Penis (tissue), 1 donor: Measurements from ENCODE around the genes SEC22B, SRGAP2C, FAM72C and PPIAL4D.

DNA sequence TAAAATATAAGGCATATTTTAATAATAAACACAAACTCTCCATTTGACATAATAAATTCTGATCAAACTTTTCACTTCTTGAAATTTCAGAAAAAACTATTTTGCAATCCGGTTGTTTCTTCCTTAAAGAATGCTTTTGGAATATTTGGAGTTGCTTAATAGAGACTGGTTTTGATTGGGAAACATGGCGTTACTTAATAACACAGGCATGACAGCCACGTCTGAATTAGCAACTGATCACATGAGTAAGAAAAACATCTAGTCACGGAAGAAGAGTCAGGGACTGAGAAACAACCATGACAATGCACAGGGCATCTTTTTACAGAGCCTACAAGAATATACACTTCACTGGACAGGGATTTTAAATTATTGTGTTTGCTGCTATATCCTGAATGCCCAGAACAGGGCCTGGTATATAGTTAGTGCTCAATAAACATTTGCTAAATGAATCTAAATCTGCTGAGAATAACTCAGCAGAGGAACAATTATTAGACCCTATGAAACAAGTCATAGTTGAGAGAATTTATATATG, 18.2 kb downstream of the SEC22B start:
- PRO-cap: no peak

GRCh38 chr1:120175744-120176831, at the start of gene SEC22B:
Gene SEC22B (minus strand): TSS chr1:120176520.
- PRO-cap: unidirectional peak, plus-strand start at chr1:120176181; bidirectional peak, plus-strand start at chr1:120176269, minus-strand start at chr1:120176274; bidirectional peak, plus-strand start at chr1:120176644, minus-strand start at chr1:120176520

- PRO-cap: no peak
These were observed 45.5 kb downstream of the NBPF8 start for GRCh38 chr1:120460233-120460805.

DNA sequence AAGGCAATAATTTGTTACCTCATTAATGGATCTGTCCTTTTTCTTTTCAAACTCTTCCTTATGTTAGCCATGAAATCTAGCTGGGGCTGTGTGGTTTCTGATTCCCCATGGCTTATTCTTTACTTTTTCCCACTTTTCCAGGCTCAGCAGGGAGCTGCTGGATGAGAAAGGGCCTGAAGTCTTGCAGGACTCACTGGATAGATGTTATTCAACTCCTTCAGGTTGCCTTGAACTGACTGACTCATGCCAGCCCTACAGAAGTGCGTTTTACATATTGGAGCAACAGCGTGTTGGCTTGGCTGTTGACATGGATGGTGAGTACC, 46.2 kb downstream of the NBPF8 start:
- PRO-cap: no peak

DNA sequence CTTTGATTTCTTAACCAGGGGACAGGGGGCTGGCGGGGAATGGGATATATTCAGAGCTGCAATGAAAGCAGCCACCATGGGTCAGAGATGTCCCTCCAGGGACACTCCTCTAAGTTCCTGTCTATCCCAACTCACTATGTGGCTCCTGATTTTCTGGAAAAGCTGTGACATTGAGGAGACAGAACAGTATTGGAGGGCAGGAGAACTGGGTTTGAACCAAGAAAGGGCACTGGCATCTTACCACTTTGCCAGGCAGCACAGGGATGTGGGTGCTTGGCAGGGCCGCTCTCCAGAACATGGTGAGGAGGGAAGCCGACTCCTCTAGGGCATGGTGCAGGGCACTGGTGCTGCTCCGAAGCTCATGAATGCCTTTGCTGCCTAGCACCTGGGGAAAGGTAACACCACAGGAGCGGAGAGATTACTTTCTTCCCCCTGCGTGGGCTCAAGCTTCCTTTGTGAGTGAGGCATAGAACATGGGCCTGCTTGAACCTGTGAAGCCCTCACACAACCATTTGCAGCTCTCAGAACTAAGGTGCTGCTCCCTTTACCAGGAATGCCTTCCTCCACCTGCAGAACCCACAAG, 78.2 kb downstream of the NBPF8 start:
- PRO-cap: no peak

DNA sequence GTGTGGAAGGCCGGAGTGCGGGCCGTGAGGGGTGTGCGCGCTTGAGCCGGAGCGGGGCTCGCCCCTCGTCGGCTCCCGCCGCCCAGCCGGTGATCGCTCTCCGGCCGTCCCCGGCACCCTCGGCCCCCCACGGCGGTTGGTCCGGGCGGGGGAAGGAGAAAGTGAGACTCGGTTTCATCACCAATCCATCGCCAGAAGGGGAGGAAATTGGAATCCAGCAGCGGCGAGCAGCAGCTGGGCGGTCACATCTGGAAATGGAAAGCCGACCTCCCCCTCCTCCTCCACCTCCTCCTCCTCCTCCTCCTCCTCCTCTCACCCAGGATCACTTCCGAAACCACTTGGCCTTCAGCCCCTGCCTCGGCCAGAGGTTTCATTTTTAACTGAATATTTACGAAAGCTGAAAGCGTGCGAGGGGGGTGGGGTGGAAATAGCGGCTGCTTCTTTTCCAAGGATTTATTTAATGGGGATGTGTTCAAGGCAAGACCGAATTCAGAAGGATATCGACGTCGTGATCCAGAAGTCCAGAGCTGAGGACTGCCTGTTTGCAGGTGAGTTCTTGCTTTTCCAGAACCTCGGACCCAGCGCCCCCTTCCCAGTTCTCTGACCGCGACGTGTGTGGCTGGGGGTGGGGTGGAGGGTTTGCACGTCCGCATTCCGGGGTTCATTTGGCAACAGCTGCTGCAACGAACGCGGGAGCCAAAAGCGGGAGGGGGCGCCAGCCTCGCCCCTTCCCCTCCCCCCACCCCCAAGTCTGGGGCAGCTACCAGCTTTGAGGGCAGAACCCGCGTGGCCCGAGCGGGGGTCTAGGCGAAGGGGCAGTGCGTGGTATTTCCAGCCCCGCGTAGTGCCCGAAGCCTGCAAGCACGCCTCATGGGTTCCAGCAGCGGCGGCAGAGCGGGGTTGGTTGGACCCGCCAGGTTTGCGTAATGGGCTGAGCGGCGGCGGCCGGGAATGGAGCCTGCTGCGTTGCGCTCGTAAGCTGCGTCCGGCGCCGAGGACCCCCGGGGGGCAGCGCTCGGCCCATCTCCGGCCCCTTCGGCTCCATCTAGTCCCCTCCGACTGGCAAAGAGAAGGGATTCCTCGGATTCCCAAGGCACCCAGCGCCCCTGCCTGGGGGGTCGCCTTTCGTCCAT, 23.7 kb downstream of the PPIAL4A start:
- PRO-cap: no peak

- PRO-cap: unidirectional peak, plus-strand start at chr1:121184991; unidirectional peak, plus-strand start at chr1:121185055
These were observed at the start of gene SRGAP2C for GRCh38 chr1:121184505-121185609. Gene SRGAP2C (plus strand): TSS chr1:121184975.

DNA sequence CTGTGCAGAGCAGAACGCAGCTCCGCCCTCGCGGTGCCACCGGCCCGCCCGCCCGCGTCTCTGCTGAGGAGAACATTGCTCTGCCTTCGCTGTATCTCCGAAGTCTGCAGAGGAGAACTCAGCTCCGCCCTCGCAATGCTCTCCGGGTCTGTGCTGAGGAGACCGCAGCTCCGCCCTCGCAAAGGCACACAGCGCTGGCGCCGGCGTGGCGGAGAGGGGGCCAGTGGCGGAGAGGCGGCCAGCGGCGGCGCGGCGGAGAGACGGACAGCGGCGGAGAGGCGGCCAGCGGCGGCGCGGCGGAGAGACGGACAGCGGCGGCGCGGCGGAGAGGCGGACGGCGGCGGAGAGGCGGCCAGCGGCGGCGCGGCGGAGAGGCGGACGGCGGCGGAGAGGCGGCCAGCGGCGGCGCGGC, 579.0 kb downstream of the H3-7 start:
- PRO-cap: no peak

DNA sequence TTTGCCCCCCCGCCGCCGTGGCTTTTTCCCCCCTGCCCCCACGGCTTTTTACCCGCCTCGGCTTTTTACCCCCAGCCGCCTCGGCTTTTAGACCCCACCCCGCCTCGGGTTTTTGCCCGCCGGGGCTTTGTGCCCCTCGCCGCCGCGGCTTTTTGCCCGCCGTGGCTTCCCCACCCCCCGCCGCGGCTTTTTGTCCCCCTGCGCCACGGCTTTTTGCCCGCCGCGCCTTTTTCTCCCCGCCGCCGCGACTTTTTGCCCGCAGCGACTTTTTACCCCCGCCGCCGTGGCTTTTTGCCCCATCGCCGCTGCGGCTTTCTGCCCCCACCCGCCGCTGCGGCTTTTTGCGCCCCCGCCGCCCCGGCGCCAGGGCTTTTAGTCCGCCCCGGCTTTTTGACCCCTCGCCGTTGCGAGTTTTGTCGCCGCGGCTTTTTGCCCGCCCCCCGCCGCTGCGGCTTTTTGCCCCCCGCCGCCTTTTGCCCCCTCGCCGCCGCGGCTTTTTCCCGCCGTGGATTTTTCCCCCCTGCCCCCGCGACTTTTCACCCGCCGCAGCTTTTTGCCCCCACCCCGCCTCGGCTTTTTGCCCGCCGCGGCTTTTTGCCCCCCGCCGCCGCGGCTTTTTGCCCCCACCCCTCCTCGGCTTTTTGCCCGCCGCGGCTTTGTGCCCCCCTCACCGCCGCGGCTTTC, 408.3 kb downstream of the H3-7 start:
- PRO-cap: unidirectional peak, plus-strand start at position 227 of the sequence

DNA sequence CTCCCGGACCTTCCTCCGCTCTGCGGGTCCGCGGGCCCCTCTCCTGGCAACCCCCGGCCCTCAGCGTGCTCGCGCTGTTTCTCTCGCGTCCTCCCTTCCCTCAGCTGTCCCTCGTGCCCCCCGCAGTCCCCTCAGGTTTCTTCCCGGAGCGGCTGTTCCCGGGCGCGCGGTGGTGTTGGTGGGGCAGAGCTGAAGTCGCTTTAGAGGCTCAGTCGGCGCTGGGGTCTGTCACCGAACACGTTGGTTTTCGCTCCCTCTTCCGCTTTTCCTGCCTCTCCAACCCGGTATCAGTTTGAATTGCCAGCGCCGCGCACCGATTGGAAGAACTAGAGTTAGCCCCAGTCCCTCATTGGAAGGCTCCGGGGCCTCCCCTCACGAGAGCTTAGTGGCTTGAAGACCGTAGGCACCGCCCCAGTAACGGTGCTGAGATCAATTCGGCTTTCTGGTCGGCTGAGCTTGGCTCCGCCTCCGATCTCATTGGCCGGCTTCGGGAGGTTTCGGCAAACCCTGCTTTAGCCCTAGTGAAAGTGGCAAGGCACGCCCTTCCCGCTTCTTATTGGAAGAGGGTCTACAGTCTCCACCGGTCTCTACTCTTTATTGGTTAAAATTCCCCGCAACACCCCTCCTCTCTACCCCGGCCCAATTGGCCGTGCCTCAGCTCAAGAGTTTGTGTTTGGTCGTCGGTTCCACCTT, at the start of gene FAM72C:
Gene FAM72C (minus strand): TSS at position 270 of the 693 bp plus-strand sequence.
- PRO-cap: no peak

DNA sequence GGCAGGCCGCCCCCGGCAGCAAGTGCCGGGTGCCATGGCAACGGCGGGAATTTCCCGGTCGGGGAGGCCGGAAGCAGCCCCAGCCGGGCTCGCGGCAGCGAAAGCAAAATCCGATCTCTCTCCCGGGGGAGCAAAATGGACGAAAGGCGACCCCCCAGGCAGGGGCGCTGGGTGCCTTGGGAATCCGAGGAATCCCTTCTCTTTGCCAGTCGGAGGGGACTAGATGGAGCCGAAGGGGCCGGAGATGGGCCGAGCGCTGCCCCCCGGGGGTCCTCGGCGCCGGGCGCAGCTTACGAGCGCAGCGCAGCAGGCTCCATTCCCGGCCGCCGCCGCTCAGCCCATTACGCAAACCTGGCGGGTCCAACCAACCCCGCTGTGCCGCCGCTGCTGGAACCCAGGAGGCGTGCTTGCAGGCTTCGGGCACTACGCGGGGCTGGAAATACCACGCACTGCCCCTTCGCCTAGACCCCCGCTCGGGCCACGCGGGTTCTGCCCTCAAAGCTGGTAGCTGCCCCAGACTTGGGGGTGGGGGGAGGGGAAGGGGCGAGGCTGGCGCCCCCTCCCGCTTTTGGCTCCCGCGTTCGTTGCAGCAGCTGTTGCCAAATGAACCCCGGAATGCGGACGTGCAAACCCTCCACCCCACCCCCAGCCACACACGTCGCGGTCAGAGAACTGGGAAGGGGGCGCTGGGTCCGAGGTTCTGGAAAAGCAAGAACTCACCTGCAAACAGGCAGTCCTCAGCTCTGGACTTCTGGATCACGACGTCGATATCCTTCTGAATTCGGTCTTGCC, 26.9 kb downstream of the PPIAL4D start:
- PRO-cap: no peak

DNA sequence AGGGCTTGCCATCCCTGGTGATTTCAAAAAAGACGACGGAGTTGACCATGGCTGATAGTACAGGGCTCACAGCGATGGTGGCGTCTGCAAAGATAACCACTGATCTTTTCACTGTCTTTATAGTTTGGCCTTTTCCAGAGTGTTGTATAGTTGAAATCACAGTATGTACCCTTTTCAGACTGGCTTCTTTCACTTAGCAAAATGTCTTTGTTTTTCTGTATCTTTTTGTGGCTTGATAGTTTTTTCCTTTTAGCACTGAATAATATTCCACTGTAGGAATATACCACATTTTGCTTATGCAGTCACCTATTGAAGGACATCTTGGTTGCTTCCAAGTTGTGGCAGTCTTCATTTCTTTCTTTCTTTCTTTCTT, at the start of gene PPIAL4D:
Gene PPIAL4D (minus strand): TSS at position 99 of the 373 bp plus-strand sequence.
- PRO-cap: no peak

GRCh38 chr1:145711061-145712006, 4.2 kb upstream of the PDZK1 start:
- PRO-cap: no peak

- PRO-cap: no peak
These were observed 50.9 kb downstream of the RNF115 start for GRCh38 chr1:145772700-145773642.

GRCh38 chr1:145794922-145795517, 28.9 kb downstream of the RNF115 start:
- PRO-cap: no peak

GRCh38 chr1:145856990-145857319, 1.9 kb downstream of the PIAS3 start:
- PRO-cap: no peak

DNA sequence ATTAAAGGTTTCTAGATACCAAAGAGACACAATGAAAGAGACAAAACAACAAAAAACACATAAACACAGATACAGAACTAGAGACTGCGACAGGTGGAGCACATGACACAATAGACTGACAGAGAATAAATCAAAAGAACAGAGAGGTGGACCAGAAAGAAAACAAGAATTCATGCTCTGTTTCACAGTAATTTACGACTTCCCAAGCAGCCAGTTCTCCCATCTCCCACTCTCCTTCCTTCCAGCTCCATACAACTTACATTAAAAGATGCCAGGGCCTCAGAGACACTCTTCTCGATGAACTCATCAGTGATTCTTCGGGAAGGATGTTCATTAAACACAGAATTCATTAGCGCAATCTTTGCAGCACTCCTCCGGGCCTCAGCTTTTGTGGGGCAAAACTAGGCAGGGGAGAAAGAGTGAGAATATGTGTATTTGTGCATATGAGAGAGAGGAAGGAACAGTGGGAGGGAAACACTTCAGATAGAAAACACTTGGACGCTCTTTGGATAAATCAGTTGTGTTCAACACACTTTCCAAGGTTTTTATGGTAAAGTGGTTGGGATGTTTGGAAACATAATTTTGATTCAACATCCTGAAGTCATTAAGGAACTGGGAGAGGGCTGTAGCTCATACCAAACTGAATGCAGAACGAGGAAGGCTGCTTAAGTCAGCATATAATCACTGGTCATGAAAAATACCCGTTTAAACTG, 15.2 kb downstream of the LIX1L start:
- PRO-cap: no peak

GRCh38 chr1:145956827-145957272, 967 bp downstream of the LIX1L start:
- PRO-cap: no peak

DNA sequence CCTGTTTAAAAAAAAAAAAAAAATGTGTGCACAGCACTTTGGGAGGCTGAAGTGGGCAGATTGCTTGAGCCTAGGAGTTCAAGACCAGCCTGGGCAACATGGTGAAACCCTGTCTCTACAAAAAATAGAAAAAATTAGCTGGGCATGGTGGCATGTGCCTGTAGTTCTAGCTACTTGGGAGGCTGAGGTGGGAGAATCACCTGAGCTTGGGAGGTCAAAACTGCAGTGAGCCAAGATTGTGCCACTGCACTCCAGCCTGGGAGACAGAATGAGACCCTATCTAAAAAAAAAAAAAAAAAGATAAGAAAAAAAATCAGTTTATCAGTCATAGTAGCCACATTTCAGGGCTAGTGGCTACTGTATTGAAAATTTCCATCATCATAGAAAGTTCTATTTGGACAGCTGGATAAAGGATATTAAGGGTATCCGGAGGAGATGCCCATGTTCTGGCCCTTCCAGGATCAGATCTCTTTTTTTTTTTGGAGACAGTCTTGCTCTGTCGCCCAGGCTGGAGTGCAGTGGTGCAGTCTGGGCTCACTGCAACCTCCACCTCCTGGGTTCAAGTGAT, 6.6 kb downstream of the TXNIP start:
- PRO-cap: no peak

DNA sequence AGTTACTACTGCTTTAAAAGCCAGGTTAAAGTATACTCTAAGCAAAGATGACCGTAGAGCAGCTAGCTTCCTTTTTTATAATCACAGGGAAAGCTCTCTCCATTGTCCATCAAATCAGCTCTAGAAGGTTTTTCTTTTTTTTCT, 3.3 kb downstream of the TXNIP start:
- PRO-cap: no peak